H7 (cell line): Measurements from ENCODE around the gene OR4D2.

DNA sequence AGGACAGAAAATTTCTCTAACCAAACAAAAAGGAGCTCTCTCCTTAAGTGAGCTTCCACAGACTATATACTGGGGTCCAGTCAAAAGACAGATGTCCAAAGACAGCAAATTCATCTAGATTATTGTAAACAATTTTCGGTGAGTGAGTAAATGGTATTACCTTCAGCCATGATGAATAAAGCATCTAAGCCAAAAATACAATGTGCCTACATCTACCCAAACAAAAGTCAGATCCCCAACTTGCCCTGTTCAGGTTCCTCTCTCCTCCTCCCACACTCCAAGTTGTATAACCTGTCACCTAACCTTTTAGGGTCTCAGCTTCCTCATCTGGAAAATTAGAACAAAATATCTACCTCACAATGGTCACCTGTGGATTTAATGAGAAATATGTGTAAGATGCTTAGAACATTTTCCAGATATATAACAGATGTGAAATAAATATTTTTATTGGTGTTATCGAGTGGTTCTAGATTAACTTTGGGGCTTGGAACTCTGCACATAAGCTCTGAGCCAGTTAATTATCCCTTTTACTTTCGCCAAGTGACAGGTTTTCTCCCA is 2.6 kb upstream of the VEZF1 start:
- RAMPAGE, long total RNA: no peak

DNA sequence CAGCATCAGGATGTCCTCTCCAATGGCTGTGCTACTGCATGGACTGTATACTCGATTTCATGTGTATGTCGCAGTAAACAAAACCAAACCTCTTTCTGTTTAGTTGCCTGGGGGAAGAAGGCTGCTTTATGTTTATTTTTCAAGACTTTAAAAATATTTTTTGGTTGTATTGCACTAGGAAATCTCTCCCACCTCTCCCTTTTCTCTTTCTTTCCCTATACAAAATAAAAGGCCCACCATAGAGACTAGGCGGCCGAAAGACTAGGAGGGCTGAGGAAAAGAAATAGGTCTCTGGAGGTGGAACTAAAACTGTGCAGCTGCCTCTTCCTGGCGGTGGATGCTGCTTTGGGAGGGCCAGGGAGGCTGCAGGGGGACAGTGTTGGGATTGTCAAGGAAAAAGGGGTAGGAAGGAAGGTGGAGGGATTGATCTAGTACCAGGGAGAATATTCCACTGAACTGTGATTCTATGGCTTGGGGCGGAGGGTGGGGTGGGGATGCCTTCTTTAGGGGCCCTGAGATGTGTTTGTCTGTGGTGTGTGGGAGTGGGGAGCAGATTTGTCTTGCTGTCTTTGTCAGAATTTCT is 6.2 kb downstream of the DYNLL2 start:
- RAMPAGE, long total RNA: no peak

DNA sequence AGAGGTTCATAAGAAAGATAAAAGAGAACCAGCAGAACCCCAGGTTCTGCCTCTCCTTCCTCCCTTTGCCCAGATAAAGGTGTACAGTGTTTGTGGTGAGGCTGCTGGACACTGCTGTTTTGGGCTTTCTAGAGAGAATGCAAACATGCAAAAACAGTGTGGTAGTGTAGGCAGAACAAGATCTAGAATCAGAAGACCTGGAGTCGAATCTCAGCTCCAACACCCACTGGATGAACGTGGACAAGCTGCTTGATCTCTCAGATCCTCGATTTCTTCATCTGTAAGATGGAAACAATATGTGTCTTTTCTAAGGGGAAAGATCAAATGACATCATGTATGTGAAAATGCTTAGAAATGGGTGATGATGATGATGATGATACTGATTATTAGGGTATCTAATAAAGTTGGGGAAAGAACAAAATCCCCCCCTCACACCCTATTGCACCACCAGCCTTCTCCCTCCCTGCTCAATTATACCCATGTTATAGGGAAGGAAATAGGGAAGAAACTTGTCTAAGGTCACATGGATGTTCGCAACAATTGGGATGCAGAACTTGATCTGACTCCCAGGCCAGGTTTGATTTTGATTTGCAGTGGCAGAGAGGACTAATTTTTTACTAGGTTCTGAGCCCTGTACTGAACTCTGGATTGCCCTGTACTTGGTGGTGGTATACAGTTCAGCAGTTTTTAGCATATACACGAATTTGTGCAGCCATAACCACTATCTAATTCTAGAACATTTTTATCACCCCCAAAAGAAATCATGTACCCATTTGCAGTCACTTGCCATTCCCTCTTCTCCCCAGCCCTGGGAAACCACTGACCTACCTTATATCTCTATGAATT is 11.0 kb downstream of the DYNLL2 start:
- RAMPAGE, long total RNA: no peak

DNA sequence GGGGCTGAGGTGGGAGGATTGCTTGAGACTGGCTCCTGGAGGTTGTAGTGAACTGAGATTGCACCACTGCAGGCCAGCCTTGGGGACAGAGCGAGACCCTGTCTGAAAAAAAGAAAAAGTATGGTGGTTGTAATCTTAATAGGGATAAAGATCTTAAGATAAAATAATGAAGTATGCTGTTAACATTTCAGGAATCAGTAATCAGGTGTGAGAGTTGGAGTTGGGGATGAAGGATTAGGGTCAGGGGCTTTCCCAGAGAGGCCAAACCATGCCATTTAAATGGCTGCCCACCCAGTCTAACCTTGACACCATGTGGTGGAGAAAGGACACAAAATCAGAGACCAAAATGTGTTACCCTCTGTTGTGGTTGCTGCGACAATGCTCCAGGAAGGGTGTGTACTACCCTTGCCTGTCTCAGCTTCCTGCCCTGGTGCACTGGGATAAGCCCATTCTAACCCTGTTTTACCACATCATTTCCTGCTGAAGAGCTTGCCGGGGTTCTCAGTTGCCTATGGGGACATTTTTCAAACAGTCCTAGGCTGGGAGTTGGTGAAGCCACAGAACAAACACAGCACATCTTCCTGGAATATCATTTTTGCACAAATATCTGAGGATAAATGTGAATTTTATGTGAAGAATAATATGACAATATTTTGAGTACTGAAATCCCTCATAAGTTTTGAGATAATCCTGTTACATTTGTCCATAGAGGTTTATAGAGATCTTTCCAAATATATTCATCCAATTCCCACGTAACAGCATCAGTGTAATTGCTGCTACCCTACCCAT is 4.8 kb downstream of the OR4D1 start:
- RAMPAGE, long total RNA: no peak

GRCh38 chr17:58166696-58167260 is at the start of gene OR4D2:
Gene OR4D2 (plus strand): TSS chr17:58166982.
- RAMPAGE, long total RNA: no peak

GRCh38 chr17:58184277-58184775 is 8.2 kb upstream of the EPX start:
- RAMPAGE, long total RNA: no peak

- RAMPAGE, long total RNA: no peak
Observed at GRCh38 chr17:58249302-58250113, 11.1 kb downstream of the LPO start.

GRCh38 chr17:58313970-58314665 is 14.5 kb downstream of the TSPOAP1 start:
- RAMPAGE, long total RNA: no peak

- RAMPAGE, long total RNA: no peak
Observed at GRCh38 chr17:58324683-58325714, 3.6 kb downstream of the TSPOAP1 start.

DNA sequence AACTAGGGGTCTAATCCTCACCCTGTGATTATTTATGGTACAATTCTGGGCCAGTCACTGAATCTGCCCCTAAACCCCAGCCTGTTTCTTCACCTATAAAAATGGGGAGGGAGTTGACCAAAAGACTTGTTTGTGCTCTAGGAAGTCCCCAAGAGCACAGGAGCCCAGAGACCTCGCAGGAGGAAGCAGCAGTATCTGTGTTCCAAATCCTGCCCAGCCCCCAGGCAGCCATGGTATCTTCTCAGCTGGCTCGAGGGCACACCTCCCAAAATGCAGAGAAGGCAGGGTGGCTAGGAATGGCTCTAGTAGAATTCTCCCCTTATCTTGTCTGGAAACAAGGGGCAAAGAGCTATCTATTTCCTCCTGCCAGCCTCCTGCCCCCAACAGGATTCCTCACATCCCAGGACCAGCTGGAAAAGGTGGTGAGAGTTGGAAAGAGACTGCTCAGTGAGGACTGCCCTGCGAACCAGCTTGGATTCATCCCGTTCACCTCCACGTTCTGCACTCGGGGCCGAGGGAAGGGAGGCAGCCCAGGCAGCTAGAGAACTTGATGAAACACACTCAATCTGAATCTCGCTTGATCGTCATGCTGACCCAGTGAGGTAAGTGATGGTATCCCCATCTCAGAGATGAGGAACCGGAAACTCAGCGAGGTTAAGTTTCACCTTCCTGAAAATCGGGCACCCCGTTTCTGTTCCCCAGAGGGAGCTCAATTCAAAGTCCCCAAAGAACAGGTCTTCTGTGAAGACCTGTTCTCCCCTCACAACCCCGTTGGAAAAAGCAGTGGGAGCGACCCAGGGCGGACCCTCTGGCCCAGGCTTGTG is 8.7 kb upstream of the TSPOAP1 start:
- RAMPAGE, long total RNA: no peak

DNA sequence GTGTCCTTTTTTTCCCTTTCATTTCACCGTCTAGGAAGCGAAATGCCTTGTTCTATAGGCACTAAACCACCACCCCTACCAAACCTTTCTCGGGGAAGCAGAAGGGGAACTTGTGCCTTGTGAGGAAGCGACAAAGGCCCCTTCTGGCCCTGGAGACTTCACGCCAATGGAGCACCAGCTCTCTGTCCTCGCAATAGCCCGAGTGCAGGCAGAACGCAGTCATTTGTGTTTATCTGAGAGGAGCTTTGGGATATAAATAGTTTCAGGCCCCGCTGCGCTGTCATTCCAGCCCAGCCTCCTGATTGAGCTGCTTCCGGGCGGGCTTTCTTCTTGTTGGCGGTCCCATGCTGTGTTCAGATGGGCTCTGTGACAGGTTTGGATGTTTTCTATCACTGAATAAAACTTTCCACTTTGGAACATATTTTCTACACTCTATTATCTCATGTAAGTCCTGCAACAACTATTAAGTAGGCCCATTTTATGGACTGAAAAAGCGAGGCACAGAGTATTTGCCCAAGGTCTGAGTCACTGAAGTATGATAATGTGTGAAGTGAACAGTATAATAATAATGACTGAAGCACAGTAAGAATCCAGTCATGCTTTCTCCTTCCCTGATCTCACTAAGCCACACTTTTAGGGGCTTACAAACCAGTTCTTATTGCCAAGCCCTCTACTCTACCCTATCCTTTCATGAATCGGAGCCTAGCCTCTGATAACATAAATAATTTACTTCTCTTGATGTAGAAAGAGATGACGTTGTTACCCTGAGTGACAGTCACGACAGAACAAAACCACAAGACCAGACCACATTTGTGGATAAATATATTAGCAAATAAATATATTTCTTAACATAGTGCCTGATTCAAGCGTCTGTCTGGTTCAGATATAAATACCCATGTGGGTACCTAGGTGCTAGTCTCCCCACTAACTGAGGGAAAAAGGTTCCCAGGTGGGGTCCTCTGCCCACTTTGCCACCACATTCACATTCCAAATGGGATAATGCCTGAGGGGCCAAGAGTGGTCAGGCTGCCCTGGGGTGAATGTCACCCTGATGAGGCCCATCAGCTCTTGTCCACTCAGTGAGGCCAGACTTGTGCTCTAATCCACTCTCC is 1.2 kb upstream of the SUPT4H1 start:
- RAMPAGE, long total RNA: no peak

- RAMPAGE, long total RNA: no peak
Observed at GRCh38 chr17:58381953-58382764, 30.2 kb upstream of the SUPT4H1 start.

DNA sequence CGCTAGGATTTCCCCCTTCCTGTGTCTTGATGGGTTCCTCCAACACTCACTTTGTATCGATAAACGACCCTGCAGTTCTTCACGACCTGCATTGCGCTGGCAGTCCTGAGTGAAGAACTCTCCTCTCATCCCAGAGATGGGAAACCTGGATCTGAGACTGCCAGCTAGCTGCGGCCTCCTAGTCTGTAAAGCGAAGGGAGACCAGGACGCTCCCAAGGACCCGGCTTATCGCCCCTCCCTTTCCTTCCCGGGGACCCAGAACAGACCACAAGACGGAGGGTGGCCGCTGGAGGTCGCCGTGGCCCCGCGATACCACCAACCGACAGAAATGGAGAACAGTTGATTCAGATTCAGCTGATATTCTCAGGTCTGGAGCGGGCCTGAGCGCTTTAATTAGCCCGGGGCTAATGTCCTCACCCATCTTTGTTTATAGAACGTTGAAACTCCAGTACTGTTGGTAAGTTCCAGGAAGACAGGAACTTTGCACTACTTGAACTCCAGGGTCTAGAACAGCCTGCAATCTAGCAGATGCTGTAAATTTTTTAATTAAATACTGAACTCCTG is 4.1 kb upstream of the MTMR4 start:
- RAMPAGE, long total RNA: no peak

- RAMPAGE, long total RNA: no peak
Observed at GRCh38 chr17:58531426-58532732, 12.2 kb downstream of the SEPTIN4 start.

DNA sequence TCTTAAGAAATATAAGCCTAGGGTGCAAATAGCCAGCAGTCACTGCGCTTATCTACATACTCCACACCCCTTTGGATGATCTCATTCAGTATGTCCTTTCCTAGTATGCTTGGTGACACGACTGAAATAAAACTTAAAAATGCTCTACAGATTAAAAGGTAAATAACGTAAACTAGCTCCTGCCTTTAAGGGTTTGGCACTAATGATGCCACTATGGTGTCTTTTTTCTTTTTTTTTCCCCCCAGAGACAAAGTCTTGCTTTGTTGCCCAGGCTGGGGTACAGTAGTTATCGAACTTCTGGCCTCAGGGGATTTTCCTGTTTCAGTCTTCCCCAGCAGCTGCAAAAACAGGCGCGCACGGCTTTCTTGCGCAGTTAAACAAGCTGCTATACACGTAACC is 12.0 kb downstream of the IGBP1C start:
- RAMPAGE, long total RNA: no peak

DNA sequence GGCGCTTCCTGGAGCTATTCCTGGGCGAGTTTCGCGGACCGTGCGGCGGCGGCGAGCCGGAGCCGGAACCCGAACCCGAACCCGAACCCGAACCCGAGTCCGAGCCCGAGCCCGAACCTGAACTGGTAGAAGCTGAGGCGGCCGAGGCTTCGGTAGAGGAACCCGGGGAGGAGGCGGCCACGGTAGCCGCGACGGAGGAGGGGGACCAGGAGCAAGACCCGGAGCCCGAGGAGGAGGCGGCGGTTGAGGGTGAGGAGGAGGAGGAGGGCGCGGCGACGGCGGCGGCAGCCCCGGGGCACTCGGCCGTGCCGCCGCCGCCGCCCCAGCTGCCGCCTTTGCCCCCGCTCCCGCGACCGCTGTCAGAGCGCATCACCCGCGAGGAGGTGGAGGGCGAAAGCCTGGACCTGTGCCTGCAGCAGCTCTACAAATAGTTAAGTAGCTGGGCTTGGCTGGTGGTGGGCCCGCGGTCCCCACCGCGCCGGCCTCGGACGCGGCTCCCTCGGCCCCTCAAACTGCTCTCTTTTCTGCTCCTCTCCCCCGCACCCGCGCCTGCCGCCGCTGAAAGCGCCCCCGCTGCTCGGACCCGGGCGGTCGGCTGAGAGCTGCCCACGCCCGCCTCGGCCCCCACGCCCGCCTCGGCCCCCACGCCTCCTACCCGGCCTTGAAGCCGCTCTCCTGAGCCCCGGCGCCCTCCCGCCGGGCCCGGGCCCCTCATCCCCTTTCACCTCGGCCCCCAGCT is 547 bp downstream of the PPM1E start:
- RAMPAGE, long total RNA: no peak

- RAMPAGE, long total RNA: no peak
Observed at GRCh38 chr17:59329367-59330129, 1.9 kb upstream of the YPEL2 start.

- RAMPAGE, long total RNA: no peak
Observed at GRCh38 chr17:59367938-59369165, 36.9 kb downstream of the YPEL2 start.

- RAMPAGE, long total RNA: no peak
Observed at GRCh38 chr17:59469682-59470436, 95.6 kb upstream of the DHX40 start.

DNA sequence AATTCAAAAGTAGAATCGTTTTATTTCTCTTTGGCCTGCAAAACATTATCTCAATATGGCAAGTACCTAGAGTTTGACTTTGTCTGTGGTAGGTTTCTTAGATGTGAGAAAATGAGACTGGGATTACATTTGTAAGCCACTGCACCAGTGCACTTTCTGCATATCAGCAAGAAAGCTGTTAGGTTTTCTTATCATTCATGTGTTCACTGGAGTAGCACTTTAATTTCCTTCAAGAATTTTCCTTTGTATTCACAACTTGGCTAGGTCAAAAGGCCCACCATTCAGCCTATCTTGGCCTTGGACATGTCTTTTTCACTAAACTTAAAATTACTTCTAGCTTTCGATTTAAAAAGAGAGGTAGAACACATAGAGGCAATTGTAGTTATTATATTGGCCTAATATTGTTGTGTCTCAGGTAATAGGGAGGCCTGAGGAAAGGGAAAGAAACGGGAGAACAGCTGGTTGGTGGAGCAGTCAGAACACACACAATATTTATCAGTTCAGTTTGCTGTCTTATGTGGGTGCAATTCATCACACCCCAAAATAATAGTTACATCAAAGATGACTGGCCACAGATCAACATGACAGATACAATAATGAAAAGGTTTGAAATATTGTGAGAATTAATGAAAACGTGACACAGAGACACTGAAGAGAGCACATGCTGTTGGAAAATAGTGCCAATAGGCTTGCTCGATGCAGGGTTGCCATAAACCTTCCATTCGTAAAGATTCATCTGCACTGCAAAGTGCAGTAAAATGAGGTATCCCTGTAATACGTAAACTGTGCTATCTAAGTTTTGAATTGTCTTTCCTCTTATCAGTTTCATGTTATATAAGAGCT is 35.4 kb downstream of the CLTC start:
- RAMPAGE, long total RNA: no peak